Ascending aorta (tissue), 1 donor: Measurements from ENCODE around the gene EIF5A2.

- PRO-cap, result no peak
Measured at GRCh38 chr3:169613942-169614576, 49.5 kb downstream of the MECOM start.

GRCh38 chr3:169760319-169761033, 8.9 kb downstream of the ACTRT3 start:
- PRO-cap, result no peak

DNA sequence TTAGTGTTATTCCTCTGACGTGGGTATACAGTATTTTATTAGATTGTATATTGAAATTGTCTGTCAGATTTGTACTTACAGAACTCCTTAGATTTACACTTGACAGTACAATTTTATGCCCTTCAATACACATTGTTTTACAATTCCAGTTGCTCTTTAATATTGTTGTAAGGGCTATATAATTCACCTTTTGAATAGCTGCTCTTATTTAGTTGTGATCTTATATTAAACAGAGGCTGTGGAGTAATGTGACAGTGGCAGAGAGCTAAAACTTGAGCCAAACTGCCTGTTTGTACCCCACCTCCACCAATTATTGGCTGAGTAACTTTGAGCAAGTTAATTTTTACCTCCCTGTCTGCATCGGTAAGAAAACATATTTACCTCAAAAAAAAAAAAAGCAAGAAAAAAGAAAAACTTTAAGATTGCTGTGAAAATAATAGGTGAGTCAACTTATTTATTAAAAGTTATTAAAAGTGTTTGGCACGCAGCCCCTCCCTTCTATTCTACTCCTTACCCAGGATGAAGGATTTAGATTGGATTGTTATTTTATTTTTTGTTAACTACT, 1.6 kb downstream of the SEC62 start:
- PRO-cap, result no peak

DNA sequence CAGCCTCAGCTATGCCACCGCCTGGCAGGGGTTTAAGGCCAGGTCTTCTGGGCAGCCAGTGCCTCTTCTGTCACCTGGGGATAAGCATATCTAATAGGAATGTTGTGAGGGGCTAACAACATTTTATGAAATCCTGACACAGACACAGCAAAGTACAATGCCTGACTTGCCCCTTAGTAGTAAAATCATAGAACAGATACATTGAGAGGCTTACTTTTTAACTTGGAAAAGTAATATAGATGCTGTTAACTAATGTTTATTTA, 8.6 kb downstream of the GPR160 start:
- PRO-cap, result no peak

DNA sequence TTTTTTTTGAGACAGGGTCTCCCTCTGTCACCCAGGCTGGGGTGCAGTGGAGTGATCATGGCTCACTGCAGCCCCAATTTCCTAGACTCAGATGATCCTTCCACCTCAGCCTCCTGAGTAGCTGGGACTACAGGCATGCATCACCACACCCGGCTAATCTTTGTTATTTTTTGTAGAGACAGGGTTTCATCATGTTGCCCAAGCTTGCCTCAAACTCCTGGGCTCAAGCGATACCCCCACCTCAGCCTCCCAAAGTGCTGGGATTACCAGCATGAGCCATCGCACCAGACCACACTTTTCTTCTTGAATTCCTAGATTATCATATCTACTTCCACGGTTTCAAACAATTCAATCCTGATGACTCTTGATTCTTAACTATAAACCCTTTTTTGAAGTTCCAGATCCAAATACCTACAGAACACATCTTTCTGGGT, 28.8 kb downstream of the PHC3 start:
- PRO-cap, result no peak

- PRO-cap, result unidirectional peak, minus-strand start at chr3:170358202
Measured at GRCh38 chr3:170357810-170358726, 553 bp downstream of the SKIL start.

DNA sequence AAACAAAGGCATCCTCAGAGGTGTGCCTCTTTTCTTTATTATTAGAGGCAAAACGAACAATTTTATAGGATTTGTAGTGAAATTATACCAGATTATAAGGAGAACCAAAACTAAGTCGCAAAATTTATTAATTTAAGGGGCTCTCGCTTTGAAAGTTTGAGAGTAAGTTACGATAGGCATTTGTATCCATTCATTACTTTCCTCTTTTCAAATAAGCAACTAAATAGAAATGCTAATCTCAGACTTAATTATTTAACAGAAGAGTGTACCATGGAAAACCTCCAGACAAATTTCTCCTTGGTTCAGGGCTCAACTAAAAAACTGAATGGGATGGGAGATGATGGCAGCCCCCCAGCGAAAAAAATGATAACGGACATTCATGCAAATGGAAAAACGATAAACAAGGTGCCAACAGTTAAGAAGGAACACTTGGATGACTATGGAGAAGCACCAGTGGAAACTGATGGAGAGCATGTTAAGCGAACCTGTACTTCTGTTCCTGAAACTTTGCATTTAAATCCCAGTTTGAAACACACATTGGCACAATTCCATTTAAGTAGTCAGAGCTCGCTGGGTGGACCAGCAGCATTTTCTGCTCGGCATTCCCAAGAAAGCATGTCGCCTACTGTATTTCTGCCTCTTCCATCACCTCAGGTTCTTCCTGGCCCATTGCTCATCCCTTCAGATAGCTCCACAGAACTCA, 2.7 kb downstream of the SKIL start:
- PRO-cap, result no peak

DNA sequence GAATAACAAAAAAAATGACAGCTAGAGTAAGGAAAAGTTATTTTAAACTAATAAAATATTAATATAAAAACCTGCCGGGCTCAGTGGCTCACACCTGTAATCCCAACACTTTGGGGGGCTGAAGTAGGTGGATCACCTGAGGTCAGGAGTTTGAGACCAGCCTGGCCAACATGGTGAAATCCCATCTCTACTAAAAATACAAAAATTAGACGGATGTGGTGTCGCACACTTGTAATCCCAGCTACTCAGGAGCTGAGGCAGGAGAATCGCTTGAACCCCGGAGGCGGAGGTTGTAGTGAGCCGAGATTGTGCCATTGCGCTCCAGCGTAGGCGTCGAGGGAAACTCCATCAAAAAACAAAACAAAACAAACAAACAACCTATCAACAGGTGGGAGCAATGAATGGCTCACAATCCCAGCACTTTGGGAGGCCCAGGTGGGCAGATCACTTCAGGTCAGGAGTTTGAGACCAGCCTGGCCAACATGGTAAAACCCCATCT, 4.7 kb downstream of the SKIL start:
- PRO-cap, result no peak

- PRO-cap, result no peak
Measured at GRCh38 chr3:170423136-170423816, 4.6 kb downstream of the CLDN11 start.

GRCh38 chr3:170908517-170909274, at the start of gene EIF5A2:
Gene EIF5A2 (minus strand): TSS chr3:170908637.
- PRO-cap, result bidirectional peak, plus-strand start at chr3:170908839, minus-strand start at chr3:170908607

- PRO-cap, result no peak
Measured at GRCh38 chr3:171013669-171014363, 12.7 kb downstream of the SLC2A2 start.

- PRO-cap, result no peak
Measured at GRCh38 chr3:171045533-171045738, 18.9 kb upstream of the SLC2A2 start.

DNA sequence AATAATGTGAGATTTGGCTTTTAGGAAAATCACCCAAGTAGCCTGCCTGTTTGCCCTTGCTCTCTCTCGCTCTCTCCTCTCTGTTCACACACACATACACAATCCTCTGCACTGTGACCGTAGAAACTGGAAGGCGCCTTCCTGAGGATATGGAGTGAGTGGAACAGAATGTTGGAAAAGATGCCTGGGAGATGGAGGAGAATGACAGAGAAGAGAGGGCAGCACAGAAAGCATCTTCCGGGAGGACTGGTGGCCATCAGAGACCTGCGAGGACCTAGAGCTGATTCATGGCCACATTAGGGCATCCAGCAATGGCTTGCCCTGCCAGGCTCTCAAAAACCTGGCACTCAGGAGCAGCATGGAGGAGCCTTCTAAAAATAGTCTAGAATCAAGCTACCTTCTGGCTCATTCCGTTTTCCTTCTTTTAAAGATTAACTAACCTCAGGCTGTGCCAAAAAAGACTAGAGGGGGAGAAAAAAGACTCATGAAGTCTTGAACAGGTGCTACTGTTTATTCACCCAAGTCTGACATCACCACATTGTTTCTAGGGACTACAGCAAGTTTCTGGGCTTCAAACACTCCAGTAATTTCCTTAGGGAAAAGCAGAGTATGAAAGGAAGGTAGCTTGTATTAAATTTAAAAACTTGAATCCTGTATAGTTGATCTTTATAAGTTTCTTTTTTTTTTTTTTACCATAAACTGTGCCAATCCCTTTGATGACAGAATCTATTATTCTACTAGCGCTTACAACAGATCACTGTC, 125.8 kb downstream of the TNIK start:
- PRO-cap, result no peak

GRCh38 chr3:171678918-171679334, 131.4 kb downstream of the PLD1 start:
- PRO-cap, result no peak

DNA sequence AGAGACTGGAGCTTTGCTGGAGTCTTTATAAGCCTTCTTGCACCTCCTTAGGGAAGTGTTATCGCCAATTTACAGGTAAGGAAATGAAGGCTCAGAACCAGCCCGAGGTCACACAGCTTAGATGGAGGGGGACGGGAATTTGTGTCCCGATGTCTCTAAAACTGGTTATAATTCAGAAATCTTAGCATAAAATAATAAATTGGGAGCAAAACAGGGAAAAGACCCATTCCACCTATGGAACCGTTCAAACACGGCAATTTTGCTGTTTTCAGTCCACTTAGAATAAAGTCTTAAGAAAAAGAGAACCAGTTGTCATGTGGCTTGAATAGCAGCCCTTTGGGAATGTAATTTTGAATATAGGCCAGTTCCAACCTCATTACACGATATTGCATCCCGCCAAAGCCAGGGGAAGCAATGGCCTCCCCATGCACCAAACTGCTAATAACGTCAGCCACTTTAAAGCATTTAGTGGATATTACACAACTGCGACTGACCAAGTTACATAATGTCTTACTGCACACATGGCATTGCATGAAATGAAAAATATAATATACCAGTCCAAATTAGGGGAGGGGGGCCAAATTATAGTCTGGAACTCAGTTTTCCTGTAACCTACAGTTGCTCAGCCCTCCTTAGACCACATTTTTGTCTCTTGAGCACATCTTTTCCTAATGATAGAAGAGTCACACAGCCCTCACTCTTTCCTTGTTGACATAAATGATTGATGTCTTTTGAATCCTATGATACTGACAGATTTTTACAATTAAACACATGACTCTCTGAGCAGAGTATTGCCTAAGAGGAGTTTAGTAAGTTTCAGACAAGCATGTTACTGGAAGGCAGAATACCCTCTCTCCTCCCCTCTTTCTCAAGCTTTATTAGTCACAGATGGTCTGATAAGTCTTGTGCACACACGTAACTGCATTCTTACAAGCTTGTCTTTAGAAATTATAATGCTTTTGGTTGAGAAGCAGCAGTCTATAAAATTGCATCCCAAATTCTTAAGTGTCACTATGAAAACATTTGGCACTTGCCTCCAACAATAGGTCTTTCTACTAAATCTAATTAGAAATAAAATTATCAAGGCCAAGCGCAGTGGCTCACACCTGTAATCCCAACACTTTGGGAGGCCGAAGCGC, 992 bp upstream of the PLD1 start:
- PRO-cap, result unidirectional peak, minus-strand start at position 440 of the sequence

GRCh38 chr3:171840588-171841027, 2.5 kb upstream of the TMEM212 start:
- PRO-cap, result no peak

- PRO-cap, result no peak
Measured at GRCh38 chr3:172041995-172043098, 3.0 kb downstream of the FNDC3B start.

DNA sequence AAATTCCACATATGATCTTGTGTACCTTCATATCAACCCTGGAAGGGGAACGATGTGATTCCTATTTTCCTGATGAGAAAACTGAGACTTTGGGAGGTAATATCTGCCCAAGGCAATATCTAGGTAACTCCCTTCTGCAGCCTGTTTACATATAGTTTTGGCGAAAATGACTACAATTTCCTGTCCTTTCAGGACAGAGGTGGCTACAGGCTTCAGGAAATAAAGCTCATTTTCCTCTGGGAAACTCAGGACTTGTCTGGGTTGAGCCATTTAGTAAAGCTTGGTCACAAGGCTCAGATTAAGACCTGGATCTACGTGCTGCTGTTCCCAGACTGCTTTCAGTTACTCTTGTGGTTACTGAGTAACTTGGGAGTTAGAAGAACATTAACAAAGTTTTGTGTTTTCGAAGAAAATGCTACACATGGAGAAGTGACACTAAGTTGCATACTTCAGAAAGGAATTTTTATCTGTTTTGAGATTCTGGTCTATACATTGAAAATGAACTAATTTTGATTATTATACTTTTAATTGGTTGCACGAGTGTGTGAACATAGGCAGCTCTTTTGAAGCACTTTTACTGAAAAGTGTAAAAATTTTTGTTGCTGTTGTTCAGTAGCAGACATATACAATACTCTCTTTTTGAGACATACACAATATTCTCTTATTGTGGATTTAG, 27.1 kb downstream of the FNDC3B start:
- PRO-cap, result no peak

DNA sequence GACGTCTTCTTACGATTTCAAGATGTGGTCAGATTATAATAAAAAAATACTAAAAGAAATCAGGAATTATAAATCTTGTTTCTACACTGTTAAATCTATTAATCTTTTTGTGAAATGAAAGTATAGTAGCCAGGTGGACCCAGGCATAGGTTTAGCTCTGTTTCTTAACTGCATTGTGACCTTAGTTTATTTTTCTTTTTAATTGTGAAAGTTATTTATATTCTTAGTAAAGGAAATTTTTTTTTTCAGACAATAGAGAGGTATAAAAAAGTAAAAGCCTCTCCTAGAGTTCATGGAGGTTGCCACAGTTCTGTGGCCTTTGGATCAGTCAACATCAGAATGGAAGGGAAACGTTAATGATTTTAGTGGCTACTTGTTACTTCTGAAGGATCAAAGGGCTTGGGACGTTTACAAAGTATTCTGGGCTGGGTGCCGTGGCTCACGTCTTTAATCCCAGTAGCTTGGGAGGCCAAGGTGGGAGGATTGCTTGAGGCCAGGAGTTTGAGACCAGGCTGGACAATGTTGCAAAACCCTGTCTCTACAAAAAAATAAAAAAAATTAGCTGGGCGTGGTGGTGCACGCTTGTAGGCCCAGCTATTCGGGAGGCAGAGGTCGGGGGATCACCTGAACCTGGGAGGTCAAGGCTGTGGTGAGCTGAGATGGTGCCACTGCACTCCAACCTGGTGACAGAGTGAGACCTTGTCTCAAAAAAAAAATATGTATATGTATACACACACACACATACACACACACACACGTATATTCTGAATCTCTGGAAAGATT, 44.6 kb downstream of the FNDC3B start:
- PRO-cap, result no peak

DNA sequence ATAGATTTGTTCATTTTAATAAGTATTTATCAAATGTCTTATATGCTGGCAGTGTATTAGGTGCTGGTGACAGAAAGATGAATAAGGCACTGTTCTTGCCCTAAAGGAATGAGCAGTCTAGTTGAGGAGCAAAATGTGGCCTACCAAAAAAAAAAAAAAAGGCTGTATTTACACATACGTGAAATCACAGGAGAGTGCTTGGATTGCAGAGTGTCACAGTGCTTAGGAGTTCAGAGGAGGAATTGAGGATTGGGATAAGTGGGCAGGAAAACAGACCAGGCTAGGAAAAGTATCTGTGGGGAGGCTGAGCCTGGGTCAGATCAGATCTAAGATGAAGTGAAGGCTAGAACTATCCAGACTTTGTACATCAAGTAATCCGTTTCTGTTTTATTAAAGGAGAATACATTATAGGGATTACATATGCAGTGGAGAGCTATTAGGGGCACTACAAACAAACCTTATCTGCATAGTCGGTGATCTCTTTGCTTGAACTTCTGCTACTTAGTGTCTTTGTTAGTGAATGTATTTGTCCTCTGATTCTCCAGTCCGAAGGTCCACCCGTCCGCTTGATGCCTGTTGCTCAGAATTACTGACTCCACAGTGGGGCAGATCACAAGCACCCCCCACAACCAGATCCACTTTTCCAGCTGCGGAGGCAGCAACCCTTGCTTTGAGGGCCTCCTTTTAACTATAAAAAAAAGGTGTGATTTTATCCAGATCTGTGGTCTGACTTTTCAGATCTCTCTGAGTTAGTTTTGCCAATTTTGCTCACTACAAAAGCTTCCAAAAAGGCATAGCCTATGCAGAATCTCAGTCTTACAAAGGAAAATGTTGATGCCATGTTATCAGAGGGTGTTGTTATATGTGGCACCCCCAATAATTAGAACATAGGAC, 80.1 kb downstream of the FNDC3B start:
- PRO-cap, result no peak